Airway epithelial cell (primary cell): ENCODE measurements around the genes SLC39A10, DNAH7 and ANKRD44.

DNA sequence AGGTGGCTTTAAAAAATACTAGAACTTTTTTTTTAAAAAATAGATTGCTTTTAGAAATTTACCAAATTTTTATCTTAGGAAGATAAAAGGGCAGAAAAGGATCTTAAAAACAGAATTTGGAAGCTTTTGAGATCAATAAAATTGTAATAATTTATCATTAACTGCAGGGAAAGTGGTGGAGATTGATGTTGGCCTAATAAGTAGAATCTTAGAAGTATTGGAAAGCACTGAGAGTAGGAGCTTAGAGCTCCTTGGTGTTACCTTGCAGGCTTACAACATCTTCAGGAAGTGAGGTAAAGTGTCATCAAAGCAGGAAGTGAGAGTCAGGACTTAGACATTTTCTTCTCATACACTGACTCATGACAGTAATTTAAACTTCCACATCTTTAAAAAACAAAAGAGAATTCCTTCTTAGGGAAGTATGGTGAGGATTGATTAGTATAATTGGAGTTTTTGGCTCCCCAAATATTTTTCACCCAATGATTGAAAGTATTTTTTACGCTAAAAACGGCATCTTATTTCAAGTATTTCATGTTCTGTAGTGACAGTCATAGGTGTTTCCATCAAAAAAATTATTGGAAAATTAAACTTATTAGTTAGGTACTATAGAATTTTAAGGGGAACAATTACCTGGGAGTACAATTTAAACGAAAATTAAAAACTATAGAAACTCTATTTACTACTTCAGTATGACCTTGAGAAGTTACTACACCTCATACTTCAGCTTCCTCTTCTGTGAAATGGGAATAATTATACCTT is 2.3 kb downstream of the NABP1 start:
- RAMPAGE, long total RNA, result no peak

- RAMPAGE, long total RNA, result no peak
These were observed 7.9 kb downstream of the NABP1 start for GRCh38 chr2:191685711-191686324.

GRCh38 chr2:191835866-191836549 is 10.9 kb downstream of the CAVIN2 start:
- RAMPAGE, long total RNA, result no peak

GRCh38 chr2:193170630-193171376 is 976.1 kb upstream of the TMEFF2 start:
- RAMPAGE, long total RNA, result no peak

GRCh38 chr2:194606640-194606839 is 1050.5 kb upstream of the SLC39A10 start:
- RAMPAGE, long total RNA, result no peak

GRCh38 chr2:195559430-195560066 is 97.5 kb upstream of the SLC39A10 start:
- RAMPAGE, long total RNA, result no peak

DNA sequence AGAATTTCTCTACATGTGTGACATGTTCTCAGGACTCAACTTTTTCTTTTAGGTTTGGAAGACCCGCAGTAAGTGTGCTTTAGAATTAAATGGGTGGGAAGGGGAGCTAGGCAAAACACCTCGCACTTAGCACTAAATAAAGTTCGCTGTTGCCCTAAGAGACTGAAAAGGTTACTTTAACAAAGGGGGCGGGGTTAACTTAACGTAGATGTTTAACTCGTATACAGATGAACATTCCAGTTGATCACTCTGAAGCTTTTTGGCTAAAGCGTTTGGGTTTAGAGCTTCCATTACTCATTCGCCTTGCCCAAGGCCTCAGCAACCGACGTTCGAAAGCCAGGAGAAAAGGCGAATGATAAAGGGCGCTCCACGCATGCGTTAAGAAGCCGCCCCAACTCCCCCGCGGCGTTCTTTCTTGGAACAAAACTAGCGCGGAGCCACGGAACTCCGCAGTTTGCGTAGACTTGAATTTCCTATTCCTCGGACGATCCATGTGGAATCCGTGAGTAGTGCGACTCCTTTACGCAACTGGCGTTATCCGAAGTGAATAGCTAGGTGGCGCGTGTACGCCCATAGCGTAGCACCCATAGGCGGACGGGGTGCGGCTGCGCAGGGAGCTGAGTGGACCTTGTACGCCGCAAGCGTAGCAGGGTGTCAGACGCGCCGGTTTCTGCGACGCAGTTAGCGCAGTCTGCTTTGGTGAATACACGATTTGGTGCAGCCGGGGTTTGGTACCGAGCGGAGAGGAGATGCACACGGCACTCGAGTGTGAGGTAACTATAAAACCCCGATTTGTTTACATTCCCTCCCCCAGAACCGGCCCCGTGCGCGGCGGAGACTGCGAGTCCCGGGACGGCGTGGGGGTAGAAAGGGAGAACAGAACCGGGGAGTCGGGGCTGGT is at the start of gene SLC39A10:
SLC39A10 (plus strand) TSS at position 718 of the 901 bp plus-strand sequence.
- RAMPAGE, long total RNA, result start-site peak on the plus strand centred at position 675 of the sequence, 143 bp wide, 793 and 280 reads in 2 replicates

- RAMPAGE, long total RNA, result no peak
These were observed at the start of gene DNAH7 for GRCh38 chr2:196067970-196069309. Gene DNAH7 (minus strand): TSS chr2:196068837.

- RAMPAGE, long total RNA, result no peak
These were observed 3.3 kb downstream of the STK17B start for GRCh38 chr2:196168098-196168415.

DNA sequence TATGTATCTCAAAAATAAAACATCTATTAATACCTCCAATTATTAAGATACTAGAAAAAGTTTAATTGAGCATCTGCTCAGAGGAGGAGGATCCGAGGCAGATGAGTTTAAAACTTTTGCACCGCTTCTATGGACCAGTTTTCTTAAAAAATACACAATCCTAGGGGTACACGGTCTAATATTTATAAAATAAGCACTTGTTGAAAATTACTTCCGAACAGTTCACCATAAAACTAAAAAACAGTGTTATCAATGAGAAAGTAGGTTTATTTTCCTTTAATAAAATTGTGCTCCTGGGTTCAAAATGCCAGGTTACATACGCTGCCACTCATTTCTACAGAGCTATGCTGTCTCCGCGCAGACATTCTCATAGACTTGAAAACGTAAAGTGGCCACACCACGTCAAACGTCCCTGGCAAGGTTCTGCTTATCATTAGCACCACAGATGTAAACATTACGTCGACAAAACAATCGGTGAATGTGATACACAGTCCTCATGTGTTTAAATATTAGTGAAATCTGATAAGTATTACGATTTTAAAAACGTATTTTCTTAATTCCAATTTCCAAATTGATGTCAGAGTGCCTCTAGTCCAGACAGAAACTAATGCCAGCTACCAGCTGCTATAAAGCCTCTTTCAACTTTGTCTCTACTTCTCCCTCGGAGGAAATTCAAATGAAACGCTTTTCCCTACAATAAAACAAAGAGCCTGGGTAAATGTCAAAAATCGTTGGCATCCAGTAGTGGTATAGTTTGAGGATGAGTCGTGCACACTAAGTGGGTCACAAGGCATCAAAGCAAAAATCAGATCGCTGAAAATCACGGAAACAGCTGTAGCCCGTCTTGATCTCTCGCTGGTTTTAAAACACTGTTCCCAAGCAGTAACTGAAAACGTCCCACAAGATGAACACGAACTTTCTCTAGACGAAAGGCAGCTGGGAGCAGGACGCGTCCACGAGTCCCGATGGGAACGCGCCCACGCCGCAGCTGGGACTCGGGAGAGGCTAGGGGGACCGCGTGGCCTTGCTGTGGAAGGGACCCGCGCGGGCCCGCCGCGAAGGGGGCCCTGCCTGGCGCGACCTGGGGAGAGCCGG is 1.1 kb downstream of the STK17B start:
- RAMPAGE, long total RNA, result no peak

DNA sequence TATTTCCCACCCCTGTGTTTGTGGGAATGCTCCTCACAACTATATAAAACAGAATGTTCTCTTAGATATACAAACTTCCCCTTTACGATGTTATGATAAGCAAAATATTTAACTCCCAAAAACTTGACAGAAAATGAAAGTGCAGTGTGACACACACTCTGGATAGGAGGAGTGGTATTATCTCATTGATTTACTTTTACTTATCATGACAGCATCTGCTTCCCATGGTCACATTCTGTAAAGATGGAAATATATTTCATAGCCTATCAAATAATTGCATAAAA is 96.6 kb upstream of the STK17B start:
- RAMPAGE, long total RNA, result no peak

- RAMPAGE, long total RNA, result no peak
These were observed 104.6 kb upstream of the STK17B start for GRCh38 chr2:196276081-196276347.

DNA sequence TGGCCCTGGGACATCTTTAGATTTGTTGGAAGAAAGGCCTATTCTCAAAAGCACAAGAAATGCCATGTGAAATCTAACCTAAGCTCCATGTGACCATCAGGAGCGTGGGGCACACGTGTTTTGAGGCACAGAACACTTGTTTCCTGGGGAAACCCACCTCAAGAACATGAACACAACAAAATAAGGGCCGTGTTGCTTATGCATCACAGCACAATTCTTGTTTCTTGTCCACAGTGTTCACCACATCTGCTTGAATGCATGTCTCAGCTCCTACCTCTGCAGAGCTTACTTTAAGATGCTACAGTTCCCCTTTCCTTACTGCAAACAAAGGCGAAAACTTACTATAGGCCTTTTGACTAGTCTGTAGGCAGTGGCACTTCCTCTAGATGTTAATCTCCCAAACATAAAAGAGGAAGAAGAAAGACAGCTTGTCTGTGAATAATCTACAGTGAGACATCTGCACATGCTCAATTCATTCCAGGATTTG is 165.0 kb downstream of the ANKRD44 start:
- RAMPAGE, long total RNA, result no peak

DNA sequence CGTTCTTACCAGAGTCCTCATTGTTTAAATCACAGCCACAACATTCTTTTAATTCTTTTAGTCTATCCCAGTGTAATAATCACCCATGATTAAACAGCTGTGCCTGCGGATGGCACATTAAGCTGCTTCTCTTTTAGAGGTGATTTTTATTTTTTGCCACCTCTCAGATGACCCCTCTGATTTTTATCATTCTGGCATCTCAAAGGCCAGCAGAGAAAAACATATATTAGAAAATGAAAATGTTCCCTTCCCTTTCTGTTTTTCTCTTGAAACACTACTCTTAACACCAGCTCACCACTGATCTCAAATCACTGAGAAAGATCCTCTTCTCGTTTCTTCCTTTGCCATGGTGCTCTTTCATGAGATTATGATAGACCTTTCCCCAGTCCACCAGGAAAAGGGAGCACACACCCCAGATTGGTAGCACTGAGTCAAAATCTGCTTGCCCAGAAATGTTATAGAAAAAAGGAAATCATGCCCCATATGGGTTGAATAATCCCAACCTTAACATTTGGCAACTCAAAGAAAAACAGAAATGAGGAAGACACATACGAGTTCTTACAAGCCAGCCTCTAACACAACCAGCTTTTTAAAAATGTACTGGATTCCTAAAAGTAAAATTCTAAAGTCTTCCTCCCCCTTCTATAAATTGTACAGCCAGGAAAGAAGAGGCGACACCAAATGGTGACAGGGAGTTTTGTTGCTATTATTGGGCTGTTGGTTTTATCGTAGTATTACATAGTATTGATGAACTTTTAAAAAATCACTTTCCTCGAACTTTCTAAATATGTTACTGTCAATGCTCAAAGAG is 103.1 kb downstream of the ANKRD44 start:
- RAMPAGE, long total RNA, result no peak

GRCh38 chr2:197212442-197213022 is 98.0 kb downstream of the ANKRD44 start:
- RAMPAGE, long total RNA, result no peak

DNA sequence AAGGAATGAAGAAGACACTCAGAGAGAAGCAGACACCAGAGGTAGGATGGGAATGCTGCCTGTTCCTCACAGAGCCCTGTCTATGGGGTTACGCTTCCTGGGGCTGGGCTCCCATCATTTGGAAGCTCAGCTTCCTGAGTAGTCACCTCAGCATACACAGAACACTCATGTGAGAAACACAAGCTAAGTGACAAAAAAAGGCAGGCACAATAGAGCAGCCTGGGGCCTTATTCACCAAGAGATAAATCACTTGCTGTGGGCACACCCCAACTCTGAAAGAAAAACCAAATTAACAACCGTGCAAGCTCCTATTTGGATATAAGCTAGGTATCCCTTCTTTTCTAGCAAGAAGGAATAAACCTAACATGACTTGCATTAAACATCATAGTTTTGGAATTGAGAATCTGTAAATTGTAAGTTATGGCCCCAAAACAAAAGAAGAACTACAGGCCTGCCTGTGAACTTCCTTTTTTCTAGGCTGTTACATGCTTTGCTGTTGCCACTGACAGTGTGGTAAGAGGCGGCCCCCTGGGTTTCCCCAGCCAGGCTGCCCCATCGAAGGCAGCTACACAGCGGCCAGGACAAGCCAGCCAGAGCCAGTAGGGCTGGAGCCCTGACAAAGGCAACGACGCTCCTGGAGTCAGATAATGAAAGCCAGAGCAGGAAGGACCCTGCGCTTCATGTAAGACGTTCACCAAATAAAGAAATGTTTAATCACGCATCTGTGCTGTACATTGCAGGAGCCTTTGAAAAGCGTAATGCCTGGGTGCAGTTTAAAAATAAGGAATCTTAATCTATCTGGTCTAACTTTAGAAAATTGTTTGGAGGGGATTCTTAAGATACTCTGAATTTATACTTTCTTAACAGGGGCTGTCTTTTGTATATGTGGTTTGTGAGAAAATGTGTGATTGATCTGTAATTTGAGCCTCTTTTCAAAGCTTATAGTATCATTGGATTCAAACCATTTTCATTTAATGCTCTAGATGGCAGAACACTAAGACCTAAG is 55.1 kb downstream of the ANKRD44 start:
- RAMPAGE, long total RNA, result no peak

- RAMPAGE, long total RNA, result no peak
These were observed at the start of gene ANKRD44 for GRCh38 chr2:197310546-197310952. Gene ANKRD44 (minus strand): TSS chr2:197310780.

- RAMPAGE, long total RNA, result no peak
These were observed 467 bp upstream of the ANKRD44 start for GRCh38 chr2:197310953-197311541.

GRCh38 chr2:197356108-197356395 is 45.5 kb upstream of the ANKRD44 start:
- RAMPAGE, long total RNA, result no peak

DNA sequence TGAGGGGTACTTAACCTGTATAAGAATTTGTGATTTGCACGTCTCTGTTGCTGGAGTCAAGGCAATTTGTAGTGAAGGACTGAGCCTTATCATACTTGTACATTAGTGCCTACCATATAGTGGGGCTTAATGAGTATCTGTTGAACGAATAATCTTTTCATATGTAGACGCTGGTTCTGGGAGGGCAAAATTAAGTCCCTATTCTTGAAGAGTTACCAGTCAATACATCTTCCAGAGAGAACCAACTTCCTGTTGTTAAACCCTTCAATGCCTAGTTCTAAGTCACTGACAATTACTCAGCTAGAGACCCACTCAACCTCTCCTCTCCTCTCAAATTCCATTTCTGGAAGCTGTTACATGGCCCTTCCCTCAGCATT is 1.2 kb upstream of the MOB4 start:
- RAMPAGE, long total RNA, result no peak